Mesenchymal stem cell of the bone marrow (primary cell): ENCODE results near the genes C10orf82, HSPA12A and FAM204A.

DNA sequence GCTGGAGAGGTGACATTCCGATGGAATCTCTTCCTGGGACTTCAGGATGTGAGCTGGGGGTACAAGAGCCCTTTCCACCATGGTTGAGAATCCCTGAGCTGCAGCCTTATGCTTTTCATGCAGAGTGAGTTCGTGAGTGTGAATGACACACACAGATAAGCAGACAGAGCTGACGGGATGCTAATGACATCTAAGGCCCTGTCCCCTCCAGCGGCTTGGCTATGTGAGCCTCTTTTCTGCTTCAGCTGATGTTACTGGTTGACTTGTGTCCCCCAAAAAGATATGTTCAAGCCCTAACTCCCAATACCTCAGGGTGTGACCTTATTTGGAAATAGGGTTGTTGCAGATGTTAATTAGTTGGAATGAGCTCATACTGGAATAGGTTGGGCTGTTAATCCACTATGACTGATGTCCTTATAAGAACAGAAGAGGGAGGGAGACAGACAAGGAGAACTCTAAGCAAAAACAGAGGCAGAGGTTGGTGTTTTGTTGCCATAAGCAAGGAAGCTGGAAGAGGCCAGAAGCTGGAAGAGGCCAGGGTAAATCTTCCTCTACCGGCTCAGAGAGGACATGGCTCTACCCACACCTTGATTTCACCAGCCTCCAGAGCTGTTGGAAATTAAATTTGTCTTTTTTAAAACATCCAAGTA lies 111.2 kb upstream of the AFAP1L2 start:
- CAGE, long polyA plus RNA, result no peak

- CAGE, long polyA plus RNA, result no peak
These were observed 82.4 kb downstream of the ABLIM1 start for GRCh38 chr10:114575465-114576237.

DNA sequence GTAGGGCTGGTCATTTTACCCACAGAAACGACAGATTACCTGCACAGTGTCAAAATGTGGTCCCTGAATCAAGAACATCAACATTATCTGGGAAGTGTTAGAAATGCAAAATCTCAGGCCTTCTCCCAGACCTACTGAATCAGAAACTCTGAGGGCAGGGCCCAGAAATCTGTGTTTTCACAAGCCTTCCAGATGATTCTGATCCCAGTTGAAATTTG lies 34.6 kb downstream of the ABLIM1 start:
- CAGE, long polyA plus RNA, result no peak

DNA sequence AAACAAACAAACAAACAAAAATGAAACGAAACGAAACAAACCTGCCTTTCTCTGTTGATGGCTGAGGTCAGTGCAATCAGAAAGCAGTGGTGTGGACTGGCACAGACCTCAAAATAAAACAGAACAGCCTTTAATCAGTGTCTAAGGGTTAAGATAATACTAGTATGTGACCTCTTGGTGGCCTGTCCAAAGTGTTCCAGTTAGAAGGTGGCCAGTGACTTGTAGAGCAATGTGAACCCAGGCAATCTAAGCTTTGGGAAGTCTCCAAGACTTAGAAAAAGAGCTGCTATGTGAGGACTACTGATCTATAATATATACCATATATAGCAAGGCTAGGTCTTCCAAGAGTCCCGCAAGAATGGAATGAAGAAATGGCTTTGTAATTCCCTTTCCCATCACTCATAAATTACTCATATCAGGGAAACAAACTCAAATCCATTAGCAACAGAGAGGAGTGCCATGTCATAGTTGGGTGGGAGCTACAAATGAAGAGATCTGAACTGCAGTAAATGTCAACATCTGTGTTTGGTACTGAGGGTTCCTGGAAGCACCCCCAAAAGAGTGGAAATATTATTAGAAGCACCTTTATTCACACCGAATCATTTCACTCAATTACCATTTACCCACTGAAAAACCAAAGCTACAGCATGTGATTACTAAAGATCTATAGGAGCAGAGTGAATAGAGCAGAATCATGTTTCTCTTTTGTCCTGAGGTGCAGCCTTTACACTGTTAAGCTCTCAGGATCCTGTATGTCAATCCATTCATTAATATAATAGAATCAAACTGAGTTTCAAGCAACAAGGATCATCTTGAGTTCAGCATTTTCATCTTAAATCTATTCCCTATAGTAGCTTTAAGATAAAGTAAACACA lies 28.0 kb downstream of the ABLIM1 start:
- CAGE, long polyA plus RNA, result no peak

GRCh38 chr10:114719120-114719918 lies 61.2 kb upstream of the ABLIM1 start:
- CAGE, long polyA plus RNA, result no peak

- CAGE, long polyA plus RNA, result no peak
These were observed 53.3 kb upstream of the FHIP2A start for GRCh38 chr10:114767995-114768882.

DNA sequence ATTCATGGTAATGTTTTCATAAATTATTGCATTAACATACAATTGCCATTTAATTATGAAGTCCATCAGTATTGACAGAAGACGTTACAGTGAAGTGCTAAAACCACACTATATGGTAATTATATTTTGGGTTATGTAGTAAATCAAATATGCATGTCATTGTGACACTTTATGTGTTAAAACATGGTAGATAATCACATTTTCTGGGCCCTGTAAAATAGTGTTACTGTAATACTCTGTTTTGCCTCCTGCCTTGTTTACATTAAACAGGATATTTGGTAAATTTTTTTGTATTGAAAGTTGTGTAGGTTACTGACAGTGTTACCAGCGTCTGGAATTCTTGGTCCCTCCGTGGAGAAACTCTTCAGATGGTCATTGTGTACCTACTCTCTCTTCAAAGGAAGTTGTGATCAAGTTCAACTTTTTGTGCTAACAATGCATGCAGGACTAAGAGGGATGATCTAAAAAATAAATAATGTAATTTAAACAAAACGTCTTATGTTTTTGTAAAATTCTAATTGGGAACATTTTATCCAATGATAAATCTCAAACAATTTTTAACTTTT lies 42.7 kb downstream of the FHIP2A start:
- CAGE, long polyA plus RNA, result no peak

GRCh38 chr10:115001393-115002422 lies 63.7 kb downstream of the TRUB1 start:
- CAGE, long polyA plus RNA, result no peak

DNA sequence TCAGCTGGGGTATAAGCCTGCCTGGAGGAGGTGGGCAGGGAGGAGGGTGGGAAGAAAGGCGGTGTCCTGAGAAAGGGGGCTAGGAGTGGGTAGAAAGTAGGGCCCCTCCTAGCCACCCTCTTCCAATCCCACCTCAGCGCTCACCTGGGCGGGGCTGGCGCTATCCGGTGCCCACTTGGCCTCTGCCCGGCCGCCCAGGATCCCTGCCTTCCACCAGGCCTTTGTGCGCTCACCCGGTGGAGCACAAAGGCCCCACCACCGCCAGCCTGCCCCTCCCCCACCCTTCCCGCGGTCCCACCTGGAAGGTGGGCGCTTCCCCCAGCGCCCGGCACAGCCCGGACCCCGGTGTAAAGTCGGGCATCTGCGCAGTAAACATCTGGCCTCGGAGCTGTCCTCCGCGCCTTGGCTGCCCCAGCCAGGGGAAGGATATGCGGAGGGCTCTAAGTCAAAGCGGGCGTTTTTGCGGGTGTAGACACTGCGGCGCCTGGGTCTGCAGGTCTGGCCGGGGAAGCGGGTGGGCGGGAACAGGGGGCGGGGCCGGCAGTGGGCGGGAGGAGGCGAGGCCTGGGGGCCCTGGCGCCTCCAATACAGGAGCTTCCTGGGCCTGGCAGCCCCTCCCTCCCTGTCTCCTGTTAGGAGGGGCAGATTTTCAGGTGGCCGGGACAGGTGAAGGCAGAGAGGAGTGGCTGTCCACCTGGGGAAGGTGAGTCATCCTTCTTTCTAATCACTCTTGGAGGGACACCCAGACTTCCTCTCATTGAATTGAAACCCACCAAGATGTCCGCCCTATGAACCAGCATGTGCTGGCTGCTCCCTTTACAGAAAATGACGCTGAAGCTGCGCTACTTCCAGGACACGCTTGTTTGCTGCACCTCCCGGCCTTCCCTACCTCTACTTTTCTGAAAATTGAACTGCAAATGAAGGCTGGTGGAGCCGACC lies at the start of gene C10orf82:
Gene C10orf82 (minus strand): TSS at position 184 of the 939 bp plus-strand sequence.
- CAGE, long polyA plus RNA, result no peak

- CAGE, long polyA plus RNA, result no peak
These were observed at the start of gene HSPA12A for GRCh38 chr10:116742388-116743565. Gene HSPA12A, minus strand, starts transcription at chr10:116742566.

DNA sequence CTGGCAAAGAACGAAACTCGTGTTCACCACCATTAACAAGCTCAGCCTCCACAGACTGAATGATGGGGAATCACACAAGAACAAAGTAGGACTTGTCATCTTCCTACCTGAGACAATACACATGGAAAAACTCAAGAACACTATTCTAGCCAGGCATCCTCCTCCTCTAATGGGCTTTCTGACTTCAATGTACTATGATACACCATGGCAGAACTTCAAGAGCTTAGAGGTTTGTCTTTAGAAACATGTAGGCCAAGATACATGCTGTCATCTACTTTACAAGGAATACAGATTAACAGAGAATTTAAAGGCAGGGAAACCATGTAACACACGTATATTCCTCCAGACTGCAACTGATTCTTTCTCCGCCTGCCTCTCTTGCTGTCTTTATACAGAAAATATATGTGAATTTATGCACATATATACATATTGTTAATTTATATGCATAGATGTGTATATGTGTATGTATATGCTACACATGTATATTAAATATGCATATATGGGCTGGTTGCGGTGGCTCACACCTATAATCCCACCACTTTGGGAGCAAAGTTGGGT lies 19.2 kb upstream of the ENO4 start:
- CAGE, long polyA plus RNA, result no peak

DNA sequence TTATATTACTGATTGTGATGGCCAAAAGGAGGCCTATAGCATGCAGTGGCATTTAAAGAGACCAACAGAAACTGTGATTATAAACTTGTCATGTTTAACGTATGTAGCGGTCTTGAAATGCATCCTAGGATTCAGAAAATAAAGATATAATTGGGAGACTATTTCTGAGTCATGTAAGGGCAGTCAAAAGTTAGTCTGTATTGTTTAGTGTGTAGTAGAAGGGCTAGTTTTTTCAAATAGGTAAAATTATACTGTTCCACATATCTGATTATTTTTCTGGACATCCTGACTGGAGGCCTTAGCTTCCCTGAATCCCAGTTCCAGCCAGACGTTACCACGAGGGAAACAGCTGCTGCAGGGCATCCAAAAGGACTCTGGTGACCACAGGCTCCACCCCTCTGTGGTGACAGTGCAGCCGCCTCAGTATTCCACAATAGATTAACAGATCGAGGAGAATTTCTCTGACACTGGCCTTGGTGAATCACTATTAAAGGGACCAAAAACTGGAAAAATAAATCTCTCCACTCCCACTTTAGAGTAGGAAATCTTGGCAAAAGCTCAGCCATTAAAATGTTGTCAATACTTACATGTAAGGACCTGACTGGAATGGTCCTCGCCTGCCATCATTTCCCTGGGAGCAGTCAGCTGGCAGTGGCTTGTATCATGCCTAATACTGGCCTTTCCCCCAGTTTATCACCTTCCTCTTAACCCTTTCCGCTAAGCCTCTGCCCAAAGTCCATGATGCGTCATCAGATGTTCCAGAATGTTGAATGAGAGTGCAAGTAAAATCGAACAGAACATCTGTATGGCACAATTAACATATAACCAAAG lies 31.4 kb downstream of the ENO4 start:
- CAGE, long polyA plus RNA, result no peak

DNA sequence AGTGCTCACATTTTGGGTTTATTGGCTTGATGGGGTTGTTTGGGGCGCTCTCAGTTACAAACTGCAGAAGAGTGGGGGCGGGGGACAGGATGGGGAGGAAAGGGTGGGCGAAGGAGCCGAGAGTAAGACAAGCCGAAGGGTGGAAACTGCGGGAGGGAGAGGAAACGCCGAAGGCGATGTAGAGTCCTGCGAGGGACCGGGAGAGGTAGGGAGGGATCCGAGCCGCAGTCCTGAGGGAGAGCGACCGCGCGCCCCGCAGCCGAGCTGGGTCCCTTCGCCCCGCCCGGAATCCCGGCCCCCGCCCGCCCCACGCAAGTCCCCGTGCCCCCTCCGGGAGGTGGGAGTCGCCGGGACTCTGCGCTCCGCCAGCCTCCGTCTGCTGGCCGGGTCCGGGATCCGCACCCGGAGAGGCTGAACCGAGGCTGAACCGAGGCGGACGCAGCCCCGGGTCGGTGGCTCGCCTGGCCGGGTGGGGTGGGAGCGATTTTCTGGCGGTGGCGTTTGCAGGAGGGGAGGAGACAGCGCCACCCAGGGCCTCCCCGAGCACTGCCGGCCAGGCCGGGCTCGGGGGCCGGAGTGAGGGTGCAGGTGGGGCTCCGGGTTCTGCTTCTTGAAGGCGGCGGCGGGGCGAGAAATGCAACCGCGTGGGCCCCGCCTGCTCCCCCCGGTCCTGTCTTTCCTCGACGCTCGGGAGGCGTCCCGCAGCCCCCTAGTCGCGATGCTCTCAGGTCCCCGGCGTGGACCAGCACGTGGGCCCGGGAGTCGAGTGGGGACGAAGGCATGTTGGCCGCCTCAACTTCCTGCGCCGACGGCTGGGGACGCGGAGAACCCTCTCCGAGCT lies 24.9 kb upstream of the VAX1 start:
- CAGE, long polyA plus RNA, result no peak

DNA sequence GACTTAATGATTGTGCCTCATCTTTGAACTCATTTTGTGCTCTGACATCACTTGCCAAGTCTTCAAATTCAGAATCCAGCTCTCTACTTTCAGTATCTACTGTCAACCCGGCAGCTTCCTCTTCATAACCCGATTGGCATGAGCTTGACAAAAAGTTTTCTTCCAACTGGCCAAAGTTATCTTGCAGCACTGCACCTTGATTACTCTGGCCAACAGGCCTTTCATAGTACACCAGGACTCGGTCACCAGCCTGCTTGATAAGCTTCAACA lies 44.2 kb downstream of the SLC18A2 start:
- CAGE, long polyA plus RNA, result no peak

DNA sequence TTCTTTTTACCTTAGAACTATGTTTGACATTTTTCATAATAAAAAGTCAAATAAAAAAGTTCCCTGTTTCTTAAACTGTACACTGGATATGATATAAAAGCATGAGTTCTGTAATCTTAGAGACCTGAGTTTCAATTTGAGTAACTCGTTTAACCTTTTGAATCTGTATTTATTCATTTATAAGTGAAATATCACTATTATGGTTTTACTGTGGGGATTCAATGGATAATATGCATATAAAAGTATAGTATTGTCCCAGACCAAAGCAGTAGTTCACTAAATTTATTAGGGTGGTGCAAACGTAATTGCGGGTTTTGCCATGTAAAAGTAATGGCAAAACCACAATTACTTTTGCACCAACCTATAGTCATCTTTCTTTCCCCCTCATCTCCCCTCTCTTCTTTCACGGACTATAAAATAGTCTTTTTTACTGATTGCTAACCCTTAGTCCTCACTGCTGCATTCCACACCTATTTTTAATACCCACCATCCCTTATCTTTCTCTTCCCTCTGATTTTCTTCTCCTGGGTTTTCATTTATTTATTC lies 17.1 kb downstream of the PDZD8 start:
- CAGE, long polyA plus RNA, result no peak

DNA sequence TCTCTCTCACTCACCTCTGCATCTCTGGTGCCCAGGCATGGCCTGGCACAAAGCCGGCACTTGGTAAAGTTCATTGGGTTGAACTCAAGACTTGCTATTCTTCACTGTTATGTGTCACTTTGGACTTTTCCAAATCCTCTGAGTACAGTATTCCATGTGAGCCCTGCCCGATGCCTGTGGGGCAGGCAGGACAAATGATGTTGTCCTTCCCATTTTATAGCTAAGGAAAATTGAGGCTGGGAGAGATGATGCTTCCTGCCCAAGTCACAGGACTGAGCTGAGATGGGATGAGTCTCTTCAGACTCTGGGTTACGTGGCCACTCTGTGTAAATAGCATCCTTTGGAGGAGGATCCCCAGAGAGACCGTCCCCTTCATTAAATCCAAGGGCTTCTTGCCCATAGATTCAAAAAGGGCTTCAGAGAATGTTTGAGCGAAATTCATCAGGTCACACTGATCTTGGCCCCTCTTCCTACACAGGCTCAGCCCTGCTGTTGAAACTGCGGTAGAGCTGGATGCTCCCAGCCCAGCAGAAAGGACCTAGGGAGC lies 81.2 kb upstream of the EMX2 start:
- CAGE, long polyA plus RNA, result no peak

DNA sequence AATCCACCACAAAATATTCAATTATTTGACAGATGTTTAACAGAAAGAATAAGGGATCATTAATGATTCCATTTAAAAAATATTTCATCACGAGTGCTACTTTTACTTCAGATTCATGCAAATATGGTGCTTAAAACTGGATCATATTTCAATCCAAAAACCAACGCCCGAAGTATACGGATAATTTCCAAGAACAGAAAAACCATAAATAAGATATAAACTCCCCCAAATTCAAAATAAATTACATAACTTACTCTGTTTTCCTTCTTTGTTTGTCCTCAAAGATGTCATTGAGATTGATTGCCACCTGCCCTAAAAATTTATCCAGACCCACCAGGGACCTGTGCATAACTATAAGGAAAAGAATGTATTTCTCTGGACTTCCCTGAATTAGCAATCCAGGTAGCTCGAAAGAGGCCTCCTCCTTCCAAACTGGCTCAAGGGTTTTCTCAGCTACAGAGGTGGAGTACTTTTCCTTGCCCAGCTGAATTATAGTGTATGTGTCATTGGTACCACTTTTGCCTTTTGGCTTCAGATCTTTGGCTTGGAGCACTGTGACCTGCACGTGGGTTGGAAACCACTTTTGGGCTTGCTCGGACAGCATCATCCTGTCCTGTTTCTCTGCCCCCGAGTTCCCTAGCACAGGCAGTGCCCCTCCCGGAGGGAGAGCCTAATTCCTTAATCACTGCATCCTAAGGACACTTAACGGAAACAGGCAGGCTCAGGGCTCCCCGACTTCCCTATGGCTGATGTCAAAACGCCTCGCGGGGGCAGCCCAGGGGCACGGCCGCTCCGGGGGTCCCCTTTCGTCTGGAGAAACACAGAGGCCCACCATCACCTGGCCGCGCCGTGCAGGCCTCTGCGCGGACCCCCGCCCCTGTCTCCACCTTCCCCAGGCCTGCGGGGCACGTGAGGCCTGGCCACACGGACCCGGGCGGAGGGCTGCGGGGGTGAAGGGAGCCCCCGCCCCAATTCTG lies 896 bp downstream of the RAB11FIP2 start:
- CAGE, long polyA plus RNA, result no peak

DNA sequence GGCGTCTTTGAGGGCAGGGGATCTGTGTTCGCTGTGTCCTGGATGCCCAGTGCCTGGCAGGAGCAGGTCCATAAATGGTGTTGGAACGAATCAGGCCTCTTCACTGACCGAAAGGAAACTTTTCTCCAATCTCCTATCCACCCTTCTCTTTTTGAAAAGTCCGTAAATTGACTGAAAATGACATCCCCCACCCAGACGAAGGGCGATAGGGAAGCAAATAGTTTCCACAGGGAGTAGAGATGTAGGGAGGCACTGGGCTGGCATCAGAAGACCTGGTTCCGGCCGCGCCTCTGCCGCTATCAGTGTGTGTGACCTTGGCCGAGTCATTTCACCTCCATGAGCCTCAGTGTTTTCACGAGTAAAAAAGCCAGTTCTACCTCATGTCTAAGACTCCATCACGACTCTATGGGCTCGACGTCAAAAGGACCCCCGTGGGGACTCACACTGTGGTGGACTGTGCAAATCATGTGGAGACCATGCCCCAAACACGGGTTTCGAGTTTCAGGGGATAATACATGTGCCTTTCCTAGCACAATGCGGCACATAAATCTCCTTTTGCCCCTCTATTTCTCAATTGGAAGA lies 526 bp upstream of the RAB11FIP2 start:
- CAGE, long polyA plus RNA, result no peak

DNA sequence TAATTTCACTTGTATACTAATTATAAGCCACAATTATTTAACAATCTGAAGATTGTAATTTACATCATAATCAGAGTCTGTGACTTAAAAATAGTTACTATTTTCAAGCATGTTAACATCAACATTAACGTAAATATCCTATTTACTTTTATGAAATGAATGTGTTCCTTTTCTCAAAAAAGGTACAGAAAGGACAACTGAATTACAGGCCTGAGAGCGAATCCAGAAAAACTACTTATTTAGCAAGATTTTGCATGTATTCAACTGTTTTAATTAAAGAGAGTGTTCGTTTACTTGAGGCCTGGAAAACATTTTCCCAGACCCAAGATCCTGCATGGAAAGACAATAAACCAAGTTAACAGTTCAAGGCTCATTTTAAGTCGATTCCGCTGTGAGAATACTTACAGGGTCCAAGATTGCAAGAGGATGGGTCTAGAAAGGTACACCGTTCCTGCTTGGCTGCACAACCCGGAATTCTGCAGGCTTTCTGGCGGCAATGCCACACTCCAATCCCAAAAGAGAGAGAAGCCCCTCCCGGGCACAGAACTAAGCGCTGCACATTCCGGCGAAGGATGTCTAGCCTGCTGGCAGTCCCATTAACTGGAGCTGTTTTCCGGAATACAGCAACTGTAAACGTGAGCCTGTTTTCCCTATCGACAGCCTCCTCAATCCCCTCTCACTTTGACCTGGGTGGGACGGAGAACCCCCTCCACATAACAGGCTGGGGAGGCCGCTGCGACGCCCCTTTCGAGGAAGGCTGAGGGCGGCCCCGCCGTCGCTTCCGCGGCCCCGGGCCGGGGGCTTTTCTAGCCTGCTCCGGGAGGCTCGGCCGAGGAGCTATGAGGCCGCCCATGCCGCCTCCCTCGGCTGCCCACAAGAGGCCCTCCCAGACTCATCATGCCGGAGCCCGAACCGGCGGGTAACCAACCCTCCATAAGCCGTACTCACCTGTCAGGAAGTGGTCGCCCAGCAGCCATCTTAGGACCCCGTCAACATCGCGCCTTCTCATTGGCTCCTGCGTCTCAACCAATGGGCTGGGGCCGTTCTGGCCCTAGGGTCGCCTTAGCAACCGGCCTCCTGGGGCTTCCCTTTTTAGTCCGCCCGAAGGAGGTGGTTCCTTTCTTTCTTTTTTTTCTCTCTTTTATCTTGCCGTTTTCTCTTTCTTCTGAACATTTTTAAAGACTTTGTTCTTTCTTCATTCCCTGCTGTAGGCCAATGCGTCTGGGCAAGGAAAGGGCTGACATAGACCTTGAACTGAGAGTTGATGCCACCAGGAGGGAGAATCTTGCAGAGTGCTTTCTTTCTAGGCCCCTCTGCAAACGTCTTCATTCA lies at the start of gene FAM204A:
Gene FAM204A (minus strand): TSS at position 1,003 of the 1,332 bp plus-strand sequence.
- CAGE, long polyA plus RNA, result no peak

GRCh38 chr10:118570929-118571455 lies 24.5 kb downstream of the PRLHR start:
- CAGE, long polyA plus RNA, result no peak